ENCODE data around the gene ALG8.

GRCh38 chr11:77676801-77677170, 39.2 kb upstream of the CLNS1A start:
- PRO-cap, result no peak

- PRO-cap, result no peak
Observed at GRCh38 chr11:78046126-78046697, 17.4 kb upstream of the THRSP start.

DNA sequence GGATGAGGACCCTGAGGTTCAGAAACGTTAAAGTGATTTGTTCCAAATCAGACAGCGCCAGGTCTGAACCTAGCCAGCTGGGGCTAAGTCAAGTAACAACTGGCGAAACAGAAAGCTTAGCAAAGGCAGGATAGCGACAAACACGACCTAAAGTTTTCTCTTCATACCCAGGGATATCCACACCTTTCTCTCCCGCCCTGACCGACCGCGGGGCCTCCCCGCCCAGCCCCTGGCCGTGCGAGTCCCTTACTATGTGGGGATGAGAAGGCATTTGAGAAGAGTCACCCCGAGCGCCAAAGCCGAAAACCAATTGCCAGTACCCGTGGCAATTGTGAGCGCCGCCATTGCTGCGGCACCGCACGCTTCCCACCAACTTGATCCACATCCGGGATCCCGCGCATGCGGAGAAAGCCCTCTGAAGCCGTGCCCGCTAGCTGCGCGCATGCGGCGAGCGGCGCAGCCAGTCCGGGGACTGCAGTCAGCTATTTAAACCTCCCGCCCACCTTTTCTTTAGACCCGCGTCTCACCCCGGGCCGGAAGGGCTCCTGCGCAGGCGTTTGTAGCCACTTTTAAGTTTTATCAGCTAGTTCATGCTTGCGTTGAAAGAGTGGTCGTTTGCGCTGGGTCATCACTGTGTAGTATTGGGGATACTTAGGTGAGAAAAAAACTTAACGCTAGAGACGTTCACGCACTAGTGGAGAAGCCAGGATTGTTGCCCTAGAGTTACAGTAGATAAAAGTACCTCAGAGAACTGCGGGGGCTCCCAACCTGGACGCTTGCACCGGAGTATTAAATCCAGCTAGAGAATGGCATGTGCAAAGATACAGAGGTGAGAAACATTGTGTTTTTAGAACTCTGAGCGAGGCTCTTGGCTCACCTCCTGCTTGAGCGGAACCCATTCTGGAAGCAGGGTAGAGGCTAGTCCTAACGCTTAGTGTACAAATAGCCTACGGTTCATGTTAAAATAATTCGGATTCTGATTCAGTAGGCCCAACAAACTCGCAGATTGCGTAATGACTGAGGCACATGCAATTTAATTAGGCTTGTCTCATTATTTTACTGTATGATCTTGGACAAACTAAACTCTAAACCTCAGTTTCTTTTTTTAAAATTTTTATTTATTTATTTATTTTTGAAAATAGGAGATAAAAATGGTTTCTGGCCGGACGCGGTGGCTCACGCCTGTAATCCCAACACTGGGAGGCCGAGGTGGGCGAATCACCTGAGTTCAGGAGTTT, at the start of gene ALG8:
TSS of gene ALG8 (minus strand) at position 383 of the 1,238 bp plus-strand sequence.
- PRO-cap, result bidirectional peak, plus-strand start at position 513 of the sequence, minus-strand start at position 343 of the sequence

DNA sequence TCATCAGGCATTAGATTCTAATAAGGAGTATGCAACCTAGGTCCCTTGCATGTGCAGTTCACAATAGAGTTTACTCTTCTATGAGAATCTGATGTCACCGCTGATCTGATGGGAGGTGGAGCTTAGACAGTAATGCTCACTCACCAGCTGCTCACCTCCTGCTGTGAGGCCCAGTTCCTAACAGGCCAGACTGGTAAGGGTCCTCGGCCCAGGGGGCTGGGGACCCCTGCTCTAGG, 107.2 kb downstream of the USP35 start:
- PRO-cap, result no peak

DNA sequence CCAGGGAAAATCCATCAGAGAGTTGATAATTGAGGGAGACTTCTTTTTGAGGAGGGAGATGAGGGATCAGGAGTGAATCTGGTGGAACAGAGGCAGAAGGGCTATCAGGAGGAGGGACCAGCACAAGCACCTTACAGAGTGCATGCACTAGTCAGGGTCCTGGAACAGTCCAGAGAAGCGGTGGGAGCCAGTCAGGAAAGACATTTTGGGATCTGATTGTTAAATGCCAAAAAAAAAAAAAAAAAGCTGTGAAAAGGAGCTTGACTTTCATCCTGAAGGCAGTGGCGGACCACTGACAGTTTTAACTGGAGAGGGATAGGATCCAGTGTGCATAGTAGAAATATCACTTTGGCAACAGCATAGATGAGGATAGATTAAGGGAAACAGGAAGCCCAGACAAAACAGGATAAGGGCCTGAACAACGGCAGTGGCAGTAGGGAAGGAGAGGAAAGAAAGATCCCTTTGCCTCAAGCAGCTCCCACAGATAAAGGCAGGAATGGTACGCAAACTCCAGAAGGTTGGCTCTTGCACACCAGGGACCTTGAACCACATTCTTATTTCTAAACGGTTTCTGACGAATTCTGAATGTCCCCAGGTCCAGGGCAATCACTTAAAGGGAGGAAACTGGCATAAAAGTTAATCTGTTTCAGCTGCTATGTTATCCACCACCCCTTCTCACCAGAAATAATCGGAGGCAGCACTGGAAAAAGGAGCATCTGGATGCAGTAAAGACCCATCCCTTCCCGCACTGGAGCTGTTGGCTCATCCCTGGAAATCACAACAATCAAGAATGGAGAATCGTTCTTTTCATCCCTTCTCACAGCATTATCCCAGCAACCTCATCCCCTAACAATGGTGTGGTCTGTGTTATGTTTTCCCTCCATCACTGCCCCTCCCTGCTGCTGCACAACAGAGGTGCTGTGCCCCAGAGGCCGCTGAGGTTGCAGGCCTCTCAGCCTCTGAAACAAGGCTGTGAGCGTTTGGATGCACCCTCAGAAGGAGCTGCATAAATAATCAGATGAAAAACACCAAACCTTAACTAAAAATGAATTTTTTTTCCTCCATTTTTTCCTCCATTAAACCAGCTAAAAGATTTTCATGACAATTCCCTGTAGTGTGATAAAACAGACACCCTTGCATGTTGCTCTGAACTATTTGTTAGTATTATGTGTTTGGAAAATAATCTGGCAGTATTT, 99.1 kb downstream of the GAB2 start:
- PRO-cap, result no peak

- PRO-cap, result no peak
Observed at GRCh38 chr11:78363919-78364533, 53.6 kb downstream of the GAB2 start.

DNA sequence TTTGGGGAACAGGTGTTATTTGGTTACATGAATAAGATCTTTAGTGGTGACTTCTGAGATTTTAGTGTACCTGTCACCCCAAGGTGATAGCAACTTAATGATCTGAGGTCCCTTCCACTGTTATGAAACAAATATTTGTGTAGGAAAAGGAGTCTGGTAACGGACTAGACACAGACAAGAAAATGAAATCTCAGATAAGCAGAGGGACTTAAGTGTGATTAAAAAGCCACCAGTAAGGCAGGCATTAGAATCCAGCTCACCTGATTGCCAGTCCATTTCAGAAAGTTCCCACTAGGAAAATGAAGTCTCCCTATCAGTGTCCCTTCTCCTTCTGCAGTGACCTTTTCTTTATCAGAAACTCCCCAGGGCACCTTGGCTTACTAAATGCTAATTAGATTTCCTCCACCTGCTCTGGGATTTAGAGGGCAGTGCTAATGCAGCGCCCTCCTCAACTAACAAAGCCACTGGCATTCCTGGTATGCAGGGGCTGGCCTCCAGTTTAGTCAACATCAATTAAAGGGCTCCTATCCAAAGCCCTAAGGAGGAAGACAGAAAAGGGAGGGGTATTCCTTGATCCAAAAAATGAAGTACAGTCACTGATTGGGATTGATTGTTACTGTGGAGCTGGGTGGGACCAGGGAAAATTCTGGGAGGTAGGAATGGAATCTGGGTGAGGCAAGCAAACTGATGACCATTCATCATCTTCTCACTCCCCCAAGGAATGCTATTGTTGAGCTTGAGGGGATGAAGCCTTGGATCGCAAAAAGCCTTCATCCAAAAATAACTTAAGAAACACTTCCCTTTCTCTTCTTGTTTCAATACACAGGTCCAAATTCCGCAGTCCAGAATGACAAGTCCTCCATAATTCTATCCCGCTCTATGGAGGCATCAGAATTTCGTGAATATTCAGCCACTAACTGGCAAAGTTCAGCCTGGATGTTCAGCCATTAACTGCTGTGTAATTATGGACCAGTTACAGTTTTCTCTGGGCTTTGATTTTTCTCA, 52.3 kb downstream of the GAB2 start:
- PRO-cap, result no peak

- PRO-cap, result no peak
Observed at GRCh38 chr11:78833354-78833803, 258.7 kb upstream of the NARS2 start.

DNA sequence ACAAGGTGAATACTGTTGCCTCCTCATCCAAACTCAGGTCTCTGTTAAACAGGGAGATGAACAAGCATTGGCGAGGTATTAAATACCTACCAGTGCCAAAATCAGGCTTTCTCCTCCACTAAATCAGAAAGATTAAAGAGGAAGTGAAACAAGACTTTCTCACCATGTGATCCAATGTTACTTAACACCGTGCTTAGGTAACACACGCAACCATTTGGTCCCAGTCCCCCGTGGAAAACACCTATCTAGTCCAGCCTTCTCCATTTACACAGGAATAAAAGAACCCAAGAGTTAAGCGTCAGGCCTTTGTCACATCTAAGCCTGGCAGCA, 34.5 kb downstream of the TENM4 start:
- PRO-cap, result no peak

- PRO-cap, result no peak
Observed at GRCh38 chr11:82734063-82734249, 292 bp upstream of the FAM181B start.

- PRO-cap, result no peak
Observed at GRCh38 chr11:83158654-83159351, 1.9 kb downstream of the PCF11 start.

DNA sequence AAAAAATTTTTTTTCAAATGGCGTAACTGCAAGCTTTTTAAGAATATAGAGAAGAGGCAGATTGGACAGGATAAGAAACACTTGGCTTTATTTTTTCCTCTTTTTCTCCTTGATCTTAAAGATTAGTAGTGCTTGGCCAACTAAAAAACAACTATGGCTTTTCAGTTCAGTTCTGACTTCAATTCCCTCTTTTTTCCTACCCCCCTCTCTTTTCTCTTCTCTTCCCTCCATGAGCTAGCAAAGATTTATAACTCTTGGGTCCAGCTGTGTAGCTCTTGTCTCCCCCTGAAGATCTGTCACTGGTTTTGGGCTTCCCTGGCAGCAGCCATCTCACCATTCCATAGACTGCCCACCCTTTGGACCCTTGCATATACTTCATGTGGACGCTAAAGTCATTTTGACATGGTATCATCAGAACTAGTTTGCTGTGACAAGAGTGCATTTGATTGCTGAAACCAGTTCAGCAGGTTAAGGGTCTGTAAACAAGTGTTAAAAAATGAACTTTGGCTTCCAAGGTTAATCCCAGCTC, 29.8 kb downstream of the CCDC90B start:
- PRO-cap, result no peak

DNA sequence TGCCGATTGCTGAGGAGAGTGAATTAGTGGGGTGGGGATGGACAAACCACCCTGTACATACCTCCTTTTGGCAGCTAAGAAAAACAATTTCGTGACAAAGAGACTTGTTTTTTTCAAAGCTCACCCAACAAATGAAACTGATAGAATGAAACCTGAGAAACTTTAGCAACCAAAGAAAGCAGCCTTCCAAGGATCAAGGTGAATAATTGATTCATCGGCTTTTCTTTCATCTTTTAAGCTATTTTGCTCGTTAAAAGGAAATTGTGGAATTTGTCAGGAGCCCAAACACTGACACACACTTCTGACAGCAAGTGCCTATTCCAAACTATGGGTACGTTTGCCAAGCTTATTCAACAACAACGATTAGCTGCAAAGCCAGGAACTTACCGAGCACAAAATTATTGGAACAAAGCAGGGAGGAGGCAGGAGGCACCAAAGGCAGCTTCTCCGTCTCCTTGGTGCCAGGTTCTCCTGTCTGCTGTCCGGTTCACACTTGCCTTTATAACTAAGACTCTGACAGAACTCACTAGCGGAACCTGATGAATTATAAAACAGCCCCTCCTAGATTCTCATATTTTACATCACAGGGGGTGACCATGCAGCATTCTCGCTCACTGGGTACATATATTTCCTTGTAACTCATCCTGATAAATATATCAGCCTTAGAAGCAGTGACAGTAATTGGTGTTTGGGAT, 395.8 kb upstream of the CCDC90B start:
- PRO-cap, result no peak

DNA sequence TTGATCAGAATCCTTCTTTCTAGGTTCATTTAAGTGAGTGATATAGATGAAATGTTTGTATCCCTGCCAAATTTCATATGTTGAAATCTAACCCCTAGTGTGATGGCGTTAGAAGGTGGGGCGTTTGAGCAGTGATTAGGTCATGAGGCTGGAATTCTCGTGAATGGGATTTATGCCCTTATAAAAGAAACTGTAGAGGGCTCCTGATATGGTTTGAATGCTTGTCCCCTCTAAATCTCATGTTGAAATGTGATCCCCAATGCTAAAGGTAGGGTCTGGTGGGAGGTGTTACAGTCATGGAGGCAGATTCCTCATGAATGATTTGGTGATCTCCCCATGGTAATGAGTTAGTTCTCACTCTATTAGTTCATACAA, 968.9 kb downstream of the DLG2 start:
- PRO-cap, result no peak

DNA sequence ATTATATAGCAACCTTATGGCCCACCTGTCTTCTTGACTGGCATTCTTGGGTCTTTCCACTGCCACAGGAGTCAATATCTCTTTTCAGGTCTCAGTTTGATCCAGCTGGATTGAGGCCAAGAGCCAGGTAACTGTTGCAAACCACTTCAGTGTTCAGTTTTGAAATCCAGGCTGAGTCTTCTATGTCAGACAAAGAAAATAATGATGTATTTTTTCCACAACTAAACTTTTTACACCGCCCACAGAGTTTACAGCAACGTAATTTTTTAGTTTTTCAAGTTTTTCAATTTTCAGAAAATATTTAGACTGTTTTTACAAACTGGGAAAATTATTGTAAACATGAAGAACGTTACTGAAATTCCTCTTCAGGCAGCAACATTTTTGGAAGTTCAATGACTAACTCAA, 568 bp downstream of the DLG2 start:
- PRO-cap, result no peak

DNA sequence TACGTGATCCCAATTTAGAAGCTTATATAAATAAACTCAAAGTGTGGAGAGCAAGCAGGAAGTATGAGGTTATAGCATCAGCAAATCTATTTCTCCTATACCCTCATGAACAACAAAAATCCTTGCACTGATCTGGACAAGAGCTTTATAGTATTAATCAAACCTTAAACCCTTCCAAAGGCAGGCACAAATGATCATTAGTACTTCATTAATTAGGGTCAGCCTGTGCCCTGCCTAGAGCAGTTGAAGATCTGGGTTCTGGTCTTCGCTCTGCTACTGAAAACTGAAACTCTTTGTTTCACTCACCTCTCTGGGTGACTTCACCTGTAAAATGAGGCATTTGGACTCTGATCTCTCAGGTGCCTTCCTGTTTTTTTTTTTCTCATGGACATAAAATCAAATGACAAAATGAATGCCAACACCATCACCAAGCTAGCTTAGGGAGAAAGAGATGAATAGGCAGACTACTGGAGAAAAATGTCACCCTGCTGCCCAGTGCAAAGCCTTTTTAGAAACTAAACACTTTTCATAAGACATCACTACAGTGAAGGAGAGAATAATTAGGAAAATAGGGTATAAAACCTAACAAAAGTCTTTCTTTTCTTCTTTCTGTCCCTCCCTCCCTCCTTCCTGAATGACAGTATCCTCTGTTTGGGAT, 36.2 kb downstream of the SYTL2 start:
- PRO-cap, result no peak

DNA sequence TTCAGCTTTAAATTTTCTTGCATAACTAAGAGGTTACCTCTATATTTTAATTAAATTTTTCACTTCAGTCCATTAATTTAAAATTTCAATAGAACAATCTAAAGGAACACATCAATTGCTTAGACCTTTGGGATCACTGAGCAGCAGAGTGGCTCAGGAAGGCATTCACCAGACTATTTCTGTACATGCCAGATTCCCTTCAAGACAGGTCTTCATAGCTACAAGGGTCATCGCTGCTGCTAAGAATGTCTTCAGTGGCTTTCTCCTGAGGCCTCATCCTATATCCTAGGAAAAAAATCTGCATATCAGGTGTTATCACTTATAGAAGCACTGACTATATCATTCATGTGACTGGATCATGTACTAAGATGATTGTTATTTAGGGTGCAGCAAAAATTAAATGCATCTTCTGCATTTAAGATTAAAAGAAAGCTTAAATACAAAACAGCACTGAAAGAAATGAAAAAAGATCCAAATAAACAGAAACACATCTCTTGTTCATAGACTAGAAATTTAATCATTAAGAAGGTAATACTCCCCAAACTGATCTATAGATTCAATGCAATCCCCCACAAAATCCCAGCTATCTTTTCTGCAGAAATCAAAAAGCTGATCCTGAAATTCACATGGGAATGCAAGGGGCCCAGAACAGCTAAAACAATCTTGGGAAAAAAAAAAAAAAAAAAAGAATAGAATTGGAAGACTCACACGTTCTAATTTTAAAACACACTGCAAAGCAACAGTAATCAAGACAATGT, 48.9 kb downstream of the PICALM start:
- PRO-cap, result no peak

DNA sequence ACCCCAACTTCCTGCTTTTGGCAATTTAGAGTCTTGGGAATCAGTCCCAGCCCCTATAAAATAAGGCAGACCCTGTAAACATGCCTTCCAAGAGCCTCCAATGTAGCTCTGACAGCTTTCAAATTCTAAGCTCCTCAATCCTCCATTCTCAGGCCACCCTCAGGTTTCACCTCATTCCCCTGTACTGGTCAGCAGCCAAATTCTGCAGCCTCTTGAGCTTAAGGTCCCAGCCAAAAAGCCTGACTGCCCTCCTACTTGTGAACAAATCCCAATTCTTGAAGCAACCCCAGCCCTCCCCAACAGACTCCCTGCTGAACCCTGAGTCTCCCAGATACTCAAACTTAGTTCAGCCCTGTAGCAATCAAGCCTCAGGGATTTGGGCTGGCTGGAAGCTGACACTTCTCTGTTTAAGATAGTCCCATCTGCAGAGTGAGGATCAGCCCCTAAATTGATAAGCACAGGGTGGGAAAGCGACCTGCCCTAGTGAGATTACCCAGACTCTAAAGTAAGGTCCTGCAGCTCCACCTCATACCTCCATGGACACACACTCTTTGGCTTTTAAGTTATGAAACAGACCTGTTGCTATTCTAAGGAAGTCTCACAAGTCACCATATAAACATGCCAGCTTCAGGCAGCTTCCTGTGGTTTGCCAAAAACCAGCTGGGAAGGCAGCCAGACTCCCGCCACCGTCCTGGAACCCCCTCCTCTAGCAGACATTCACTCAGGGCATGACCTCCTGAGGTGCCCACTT, 82.4 kb upstream of the PICALM start:
- PRO-cap, result no peak

DNA sequence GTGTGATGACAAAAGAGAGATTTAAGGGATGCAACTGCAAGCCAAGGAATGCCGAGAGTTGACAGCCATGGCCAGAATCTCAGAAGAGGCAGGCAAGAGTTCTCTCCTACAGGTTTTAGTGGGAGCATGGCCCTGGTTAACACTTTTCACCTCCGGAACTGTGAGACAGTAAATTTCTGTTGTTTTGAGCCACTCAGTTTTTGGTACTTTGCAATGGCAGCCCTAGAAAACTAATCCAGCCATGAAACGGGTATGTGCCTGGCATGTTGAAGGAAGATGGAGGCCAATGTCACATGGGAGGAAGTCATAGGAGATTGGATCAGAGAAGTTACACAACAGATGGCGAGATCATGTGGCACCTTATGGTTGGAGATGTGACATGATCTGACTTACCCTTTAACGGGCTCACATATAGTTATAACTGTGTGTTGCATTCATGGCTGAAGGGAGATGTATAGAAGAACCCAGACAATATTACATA, 63.2 kb upstream of the EED start:
- PRO-cap, result no peak

DNA sequence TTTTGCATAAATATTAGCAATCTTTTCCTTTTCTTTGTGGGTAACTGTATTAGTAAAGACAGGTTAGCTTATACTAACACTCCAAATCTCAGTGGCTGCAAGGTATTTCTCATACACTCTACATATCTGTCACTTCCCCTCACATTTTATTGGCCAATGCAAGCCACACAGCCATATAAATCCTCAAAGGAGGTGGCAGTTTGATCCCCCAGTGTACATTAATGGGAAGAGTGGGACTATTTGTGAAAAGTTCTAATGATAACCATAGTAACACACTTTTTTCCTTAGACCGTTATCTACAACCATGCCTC, 42.5 kb upstream of the EED start:
- PRO-cap, result no peak